Brain (tissue), 1 donor: ENCODE data around the gene BCO1.

- RRBS: no CpG with 5 or more reads among the region's 5 CpGs
Observed at GRCh38 chr16:77863315-77863956, 75.1 kb downstream of the VAT1L start.

GRCh38 chr16:78317921-78318399, 218.5 kb downstream of the WWOX start:
- RRBS: no CpG with 5 or more reads among the region's 8 CpGs

- RRBS: no CpG with 5 or more reads among the region's 6 CpGs
Observed at GRCh38 chr16:78646967-78647567, 547.6 kb downstream of the WWOX start.

- RRBS: no CpG with 5 or more reads among the region's 20 CpGs
Observed at GRCh38 chr16:78770321-78770971, 671.0 kb downstream of the WWOX start.

GRCh38 chr16:79589753-79590458, 10.6 kb downstream of the MAF start:
- RRBS: 8% methylated on average over 13 of the region's 38 CpGs

DNA sequence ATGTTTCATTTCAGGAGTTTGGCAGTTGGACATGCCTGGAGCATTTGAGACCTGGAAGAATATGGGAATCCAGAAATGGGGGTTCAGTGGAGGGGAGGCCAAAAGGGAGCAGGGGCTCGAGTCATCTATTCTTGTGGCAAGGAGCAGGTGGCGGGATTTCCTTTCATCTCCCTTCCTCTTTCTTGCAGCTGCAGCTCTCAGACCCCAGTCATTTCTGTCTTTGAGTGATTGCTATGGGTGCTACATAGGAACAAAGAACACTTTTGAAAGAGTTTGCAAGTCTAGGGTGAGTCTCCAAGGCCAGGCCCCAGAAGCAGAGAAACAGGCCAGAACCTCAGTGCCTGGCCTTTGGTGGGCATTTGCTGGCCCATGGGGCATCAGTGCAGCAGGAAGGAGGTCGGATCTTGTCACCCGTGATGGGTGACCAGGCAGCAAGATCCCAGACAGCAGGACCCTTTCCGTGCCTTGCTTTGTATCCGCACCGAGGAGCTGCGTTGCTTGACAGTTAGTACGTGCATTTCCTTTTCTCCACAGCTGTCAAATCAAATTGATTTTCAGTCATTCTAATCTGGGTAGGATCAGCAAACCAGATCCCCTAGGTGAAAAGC, 244.5 kb upstream of the MAF start:
- RRBS: no CpG with 5 or more reads among the region's 9 CpGs

DNA sequence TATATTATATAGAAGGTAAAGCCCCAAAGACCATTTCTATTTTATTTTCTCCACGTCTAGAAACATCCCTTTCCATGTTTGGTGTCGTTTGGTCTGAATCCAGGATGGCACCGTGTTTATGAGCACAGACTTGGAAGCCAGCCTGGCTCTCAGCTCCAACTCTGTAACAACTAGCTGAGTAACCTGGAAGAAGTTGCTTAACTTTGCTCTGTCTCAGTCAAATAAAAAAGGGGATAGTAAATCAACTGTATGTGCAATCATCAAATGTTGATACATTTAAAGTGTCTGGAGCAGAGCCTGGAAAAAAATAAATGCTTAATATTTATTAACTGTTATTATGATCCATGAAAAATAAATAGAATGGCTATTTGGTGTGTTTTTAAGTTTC, 249.8 kb upstream of the MAF start:
- RRBS: no CpG with 5 or more reads among the region's 3 CpGs

DNA sequence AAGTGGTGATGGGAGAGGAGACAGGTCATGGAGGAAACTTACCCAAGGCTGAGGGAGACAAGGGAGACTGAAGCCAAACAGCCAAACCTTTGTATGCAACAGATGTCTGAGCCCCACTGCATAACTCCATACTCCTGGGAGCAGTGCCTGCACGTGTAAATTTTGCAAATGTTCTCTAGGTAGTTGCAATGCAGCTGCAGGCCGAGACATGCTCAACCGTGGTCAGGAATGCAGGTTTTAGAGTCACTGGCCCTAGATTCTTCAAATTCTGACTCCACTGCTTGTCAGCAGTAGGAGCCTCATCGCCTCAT, 11.4 kb downstream of the DYNLRB2 start:
- RRBS: no CpG with 5 or more reads among the region's 4 CpGs

- RRBS: no CpG with 5 or more reads among the region's 7 CpGs
Observed at GRCh38 chr16:80993142-80993801, 13.4 kb downstream of the CMC2 start.

DNA sequence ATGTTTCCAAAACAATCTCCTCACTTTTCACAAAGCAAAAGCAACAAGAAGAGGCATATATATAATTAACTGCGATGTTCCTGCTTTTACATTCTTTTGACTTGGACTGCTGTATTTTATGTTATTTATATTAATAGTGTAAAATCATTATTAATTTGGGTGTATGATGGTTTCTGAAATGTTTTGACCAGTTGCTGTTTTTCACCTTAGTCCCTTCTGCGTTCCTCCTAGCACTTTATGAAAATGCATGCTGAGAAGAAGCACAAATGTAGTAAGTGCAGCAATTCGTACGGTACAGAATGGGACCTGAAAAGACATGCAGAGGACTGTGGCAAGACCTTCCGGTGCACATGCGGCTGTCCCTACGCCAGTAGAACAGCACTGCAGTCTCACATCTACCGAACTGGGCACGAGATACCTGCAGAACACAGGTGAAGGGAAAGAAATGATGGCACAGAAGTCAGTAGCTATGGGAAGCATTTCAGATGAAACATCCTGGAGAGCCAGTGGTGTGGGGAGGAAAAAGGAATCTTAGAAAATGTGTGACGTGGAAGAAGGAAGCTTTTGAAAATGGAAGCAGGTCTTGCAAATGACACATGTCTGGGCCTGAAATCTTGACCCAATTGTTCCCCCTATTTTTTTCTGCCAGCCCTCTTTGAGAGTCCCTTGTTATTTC, 6.5 kb downstream of the ATMIN start:
- RRBS: no CpG with 5 or more reads among the region's 10 CpGs

DNA sequence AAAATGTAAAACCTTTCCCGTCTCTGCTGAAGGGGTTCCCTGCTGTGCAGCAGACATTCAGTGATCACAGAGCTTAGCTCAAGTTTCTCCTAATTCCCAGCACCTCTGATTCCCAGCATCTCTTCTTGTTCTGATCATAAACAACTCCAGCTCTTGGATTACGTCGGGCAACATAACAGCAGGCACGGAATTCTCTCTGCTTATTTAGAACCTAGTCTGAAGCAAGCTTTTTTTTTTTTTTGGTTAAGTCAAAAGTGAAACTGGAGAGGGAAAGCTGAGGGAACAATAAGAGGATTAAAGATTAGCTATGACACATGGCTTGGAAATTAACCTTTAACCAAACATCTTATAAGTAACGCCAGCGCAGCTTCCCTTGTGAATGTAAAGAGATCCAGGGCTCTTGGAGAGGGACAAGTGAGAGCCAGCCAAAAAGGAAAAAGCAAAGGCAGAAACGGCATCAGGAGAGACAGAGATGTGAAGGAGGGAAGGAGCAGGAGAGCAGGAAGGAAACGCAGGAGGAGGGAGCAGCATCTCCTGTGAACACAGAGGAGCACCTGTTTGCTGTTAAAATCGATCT, at the start of gene BCO1:
TSS of gene BCO1 (plus strand) at position 376 of the 577 bp plus-strand sequence.
- RRBS: no CpG with 5 or more reads among the region's 9 CpGs

GRCh38 chr16:81266648-81266909, 28.1 kb downstream of the BCO1 start:
- RRBS: no CpG with 5 or more reads among the region's 4 CpGs

- RRBS: no CpG with 5 or more reads among the region's 10 CpGs
Observed at GRCh38 chr16:81275770-81276309, 37.4 kb downstream of the BCO1 start.

DNA sequence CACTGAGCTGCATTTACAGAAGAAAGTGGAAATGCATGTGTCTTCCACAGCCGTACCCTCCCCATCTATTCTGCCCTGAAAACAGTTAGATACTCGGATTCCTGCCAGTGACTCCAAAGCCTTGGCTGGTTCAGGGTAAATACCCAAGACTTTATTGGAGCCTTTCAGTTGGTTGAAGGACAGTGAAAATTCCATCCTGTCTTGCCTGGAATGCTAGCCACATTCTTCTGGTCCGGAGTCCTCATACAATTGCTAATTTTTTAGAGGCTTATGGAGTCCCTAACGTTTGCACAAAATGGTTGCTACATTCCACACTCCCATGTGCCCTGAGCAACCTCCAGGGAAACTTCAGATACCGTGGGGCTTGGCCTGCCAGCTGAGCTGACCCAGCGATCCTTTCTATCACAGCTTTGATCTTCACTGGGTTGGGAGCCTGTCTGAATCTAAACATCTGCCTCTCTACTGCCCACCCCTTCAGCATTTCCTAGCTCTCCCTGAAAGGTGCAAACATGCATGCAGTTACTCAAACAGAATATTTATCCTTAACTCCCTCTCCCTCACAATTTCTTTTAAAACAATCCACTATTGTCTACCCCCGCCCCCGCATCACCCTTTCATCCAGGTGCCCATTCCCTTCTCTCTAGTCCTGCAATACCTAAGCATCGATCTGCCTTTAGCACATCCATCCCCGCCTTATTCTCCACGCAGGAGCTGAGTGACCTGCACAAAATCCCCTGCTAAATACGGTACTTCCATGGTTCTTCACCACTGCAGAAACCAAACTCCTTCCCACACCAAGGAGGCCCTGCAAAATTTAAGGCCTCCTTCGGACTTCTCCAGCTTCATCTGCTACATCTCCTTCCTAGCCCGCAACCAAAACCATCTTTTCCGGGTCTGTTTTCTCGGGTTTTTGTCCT, 914 bp upstream of the GAN start:
- RRBS: no CpG with 5 or more reads among the region's 16 CpGs

GRCh38 chr16:81462383-81462953, 17.9 kb downstream of the CMIP start:
- RRBS: no CpG with 5 or more reads among the region's 5 CpGs

DNA sequence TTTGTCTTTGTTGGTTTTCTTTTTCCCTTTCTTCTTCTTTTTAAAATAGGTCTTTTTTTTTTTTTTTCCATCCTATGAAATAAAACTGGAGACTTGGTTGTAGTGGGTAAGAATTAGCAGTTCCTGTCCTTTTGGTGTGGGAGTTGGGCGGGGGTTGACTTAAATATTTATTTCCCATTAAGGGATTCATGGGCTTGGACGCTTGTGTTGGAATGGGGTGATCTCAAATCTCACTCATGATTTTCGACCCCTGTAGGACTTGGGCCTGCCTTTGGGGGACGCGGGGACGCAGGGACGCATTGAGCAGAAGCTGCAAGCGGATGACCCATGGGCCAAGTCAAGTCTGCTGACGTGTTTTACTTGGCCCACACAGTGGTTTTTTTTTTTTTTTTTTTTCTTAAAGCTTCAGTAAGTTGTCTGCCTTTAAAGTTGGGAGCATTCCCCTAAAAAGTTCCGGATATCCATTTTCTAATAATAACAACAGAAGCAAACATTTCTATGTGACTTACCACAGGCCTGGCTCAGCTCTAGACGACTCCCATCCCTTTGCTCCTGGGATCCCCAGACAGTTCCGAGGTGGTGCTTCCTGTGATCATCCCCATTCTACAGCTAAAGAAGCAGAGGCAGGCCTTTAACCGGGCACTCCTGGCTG, 29.0 kb downstream of the CMIP start:
- RRBS: no CpG with 5 or more reads among the region's 13 CpGs

GRCh38 chr16:81482652-81483190, 38.1 kb downstream of the CMIP start:
- RRBS: no CpG with 5 or more reads among the region's 14 CpGs

DNA sequence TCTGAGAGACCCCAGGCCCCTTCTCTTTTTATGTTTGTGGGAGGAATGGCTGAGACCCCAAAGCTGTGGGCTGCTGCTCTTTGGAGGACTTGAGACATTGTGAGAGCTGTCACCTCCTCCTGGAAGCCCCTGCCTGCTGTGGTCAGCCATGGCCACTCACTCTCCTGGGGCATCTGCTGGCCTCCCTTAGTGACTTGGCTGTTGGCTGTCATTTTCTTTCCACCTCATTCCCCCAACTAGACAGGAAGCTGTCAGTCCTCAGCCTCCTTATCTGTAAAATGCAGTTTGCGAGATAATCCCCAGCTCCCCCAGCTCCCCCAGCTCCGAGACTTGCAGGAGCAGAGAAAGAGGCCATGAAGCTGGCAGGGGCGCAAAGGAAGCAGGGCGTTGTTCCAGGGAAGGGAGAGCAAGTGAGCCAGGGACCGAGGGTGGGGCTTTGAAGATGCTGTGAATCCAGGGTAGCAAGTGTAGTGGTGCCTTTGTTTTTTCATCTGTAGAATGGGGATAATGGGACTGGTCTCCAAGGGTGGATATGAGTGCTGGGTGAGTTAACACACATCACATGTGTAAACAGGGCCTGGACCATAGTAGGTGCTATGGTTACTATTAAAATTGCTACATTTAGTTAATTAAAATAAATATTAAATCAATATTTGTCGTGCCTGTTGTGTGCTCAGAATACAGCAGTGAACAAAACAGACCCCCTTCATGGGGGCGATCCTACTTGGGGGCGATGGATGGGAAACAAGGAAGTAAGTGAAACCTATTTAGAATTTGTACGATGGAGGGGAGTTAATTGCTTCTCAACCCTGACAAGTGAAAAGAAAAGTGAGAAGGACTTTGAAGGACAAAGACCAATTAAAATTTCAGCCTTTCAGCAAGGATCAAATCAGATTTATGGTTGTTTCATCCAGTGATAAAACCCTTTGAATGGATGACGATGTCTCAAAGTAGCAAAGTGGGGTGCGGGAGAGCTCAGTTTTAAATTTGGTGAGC, 51.3 kb downstream of the CMIP start:
- RRBS: no CpG with 5 or more reads among the region's 11 CpGs

GRCh38 chr16:81526724-81527418, 82.3 kb downstream of the CMIP start:
- RRBS: no CpG with 5 or more reads among the region's 13 CpGs

GRCh38 chr16:81531018-81531712, 86.6 kb downstream of the CMIP start:
- RRBS: no CpG with 5 or more reads among the region's 18 CpGs